ENCODE measurements around a stretch of chr6.

DNA sequence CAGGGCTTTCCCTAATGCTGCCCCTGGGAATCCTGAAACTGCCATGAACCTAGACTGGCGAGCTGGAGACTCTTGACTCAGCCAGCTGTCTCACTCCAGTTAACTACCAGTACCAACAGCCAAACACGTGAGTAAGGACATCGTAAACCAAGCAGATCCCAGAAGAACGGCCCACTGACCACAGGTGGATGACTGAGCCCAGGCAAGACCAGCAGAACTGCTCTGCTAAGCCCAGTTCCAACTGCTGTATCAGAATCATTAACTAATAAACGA, 72.9 kb upstream of the ADTRP start:
- PRO-cap: unidirectional peak, plus-strand start at position 183 of the sequence
- RAMPAGE, long total RNA, 4 experiments: no peak in any of the 4 experiments

DNA sequence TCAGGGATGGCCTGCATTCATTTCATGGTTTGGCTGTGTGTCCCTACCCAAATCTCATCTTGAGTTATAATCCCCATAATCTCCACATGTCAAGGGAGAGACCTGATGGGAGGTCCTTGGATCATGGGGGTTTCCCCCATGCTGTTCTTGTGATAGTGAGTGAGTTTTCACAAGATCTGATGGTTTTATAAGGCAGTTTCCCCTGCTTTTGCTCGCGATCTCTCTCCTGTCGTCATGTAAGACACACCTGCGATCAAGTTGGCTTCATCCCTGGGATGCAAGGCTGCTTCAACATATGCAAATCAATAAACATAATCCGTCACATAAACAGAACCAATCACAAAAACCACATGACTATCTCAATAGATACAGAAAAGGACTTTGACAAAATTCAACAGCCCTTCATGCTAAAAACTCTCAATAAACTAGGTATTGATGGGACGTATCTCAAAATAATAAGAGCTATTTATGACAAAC, 102.8 kb upstream of the ADTRP start:
- PRO-cap: no peak
- RAMPAGE, long total RNA, 4 experiments: no peak in any of the 4 experiments

DNA sequence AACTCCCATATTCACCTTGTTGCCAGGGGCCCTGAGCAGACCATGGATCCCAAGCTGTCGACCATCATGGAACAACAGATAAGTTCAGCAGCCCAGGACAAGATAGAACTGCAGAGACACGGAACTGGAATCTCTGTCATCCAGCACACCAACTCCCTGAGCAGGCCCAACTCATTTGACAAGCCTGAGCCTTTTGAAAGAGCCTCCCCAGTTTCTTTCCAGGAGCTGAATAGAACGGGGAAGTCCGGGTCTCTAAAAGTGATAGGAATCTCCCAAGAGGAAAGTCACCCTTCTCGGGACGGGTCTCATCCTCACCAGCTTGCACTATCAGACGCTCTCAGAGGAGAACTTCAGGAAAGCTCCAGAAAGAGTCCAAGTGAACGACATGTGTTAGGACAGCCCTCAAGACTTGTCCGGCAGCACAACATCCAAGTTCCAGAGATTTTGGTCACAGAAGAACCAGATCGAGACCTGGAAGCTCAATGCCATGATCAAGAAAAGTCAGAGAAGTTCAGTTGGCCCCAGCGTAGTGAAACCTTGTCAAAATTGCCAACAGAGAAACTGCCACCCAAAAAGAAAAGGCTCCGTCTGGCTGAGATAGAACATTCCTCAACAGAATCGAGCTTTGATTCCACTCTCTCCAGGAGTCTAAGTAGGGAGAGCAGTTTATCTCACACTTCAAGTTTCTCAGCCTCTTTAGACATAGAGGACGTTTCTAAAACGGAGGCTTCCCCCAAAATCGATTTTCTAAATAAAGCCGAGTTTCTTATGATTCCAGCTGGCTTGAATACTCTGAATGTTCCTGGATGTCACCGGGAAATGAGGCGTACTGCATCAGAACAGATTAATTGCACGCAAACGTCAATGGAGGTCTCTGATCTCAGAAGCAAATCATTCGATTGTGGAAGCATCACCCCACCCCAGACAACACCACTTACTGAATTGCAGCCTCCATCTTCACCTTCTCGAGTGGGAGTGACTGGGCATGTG, 111.2 kb downstream of the HIVEP1 start:
- PRO-cap: no peak
- RAMPAGE, long total RNA, 4 experiments: start-site peak on the plus strand in 1 of 4 experiments, centred at position 769 of the sequence, 23 reads per replicate

GRCh38 chr6:12233593-12233871, 56.6 kb upstream of the EDN1 start:
- PRO-cap: no peak
- RAMPAGE, long total RNA, 4 experiments: no peak in any of the 4 experiments

DNA sequence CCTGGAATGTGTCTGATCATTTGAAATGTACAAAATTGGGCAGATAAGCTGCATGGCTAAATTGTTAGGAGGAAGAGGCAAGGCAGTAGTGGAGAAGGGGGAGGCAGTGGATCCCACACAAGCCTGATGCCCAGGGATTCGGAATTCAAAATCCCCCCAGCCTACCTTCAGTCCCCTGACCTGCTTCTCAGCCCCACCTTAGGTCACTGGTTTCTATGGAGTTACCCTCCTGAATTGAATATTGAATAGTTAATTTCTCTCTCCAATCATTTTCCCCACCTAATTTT, 1.3 kb downstream of the EDN1 start:
- PRO-cap: no peak
- RAMPAGE, long total RNA, 4 experiments: no peak in any of the 4 experiments

GRCh38 chr6:12485286-12485961, 195.3 kb downstream of the EDN1 start:
- PRO-cap: no peak
- RAMPAGE, long total RNA, 4 experiments: no peak in any of the 4 experiments

- PRO-cap: no peak
- RAMPAGE, long total RNA, 4 experiments: no peak in any of the 4 experiments
These were observed 297.2 kb downstream of the PHACTR1 start for GRCh38 chr6:13013362-13014493.

DNA sequence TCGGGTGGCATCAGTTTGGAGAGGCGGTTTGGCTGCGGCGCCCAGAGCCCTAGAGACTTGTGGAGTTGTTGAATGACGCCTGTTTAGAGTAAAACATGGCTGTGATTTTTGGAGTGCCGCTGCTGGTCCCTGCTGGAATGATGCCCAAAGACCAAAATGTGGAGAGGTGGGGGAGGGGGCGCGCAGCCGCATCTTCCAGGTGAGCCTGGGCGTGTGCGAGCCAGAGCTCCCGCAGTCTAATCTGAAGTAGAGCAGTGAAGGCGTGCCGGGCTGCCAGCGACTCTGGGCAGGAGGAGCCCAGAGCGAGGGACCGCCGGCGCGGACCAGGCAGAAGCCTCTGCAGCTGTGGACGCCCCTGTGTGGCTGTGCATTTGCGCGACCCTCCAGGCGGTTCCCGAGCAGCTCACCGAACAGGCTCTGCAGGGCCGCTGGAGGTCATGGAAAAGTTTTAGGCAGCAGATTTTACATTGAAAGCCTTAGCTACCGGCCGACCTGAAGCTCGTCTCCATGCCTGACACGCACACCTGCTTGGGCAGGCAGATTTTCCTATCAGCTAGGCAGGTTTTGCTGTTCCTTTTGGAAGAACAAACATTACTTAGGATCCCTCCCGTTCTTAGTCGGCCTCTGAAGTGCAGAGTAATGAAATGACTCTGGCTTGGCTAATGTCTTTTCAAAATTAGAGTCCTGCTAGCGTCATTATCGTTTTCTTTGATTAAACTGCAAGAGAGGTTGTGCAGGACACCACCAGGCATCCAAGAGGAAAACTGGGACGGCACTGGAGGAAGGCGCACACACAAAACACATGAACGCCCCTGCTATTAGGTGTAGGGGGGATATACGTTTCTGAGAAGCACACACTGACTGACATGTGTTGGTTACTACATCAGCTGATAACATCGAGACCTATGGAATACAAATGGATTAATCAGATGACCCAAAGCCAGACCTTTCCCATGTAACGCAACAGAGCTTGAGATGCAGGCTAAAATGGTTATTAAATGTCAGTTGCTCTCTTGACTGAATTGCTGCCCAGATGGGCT, 298.3 kb downstream of the PHACTR1 start:
- PRO-cap: no peak
- RAMPAGE, long total RNA, 4 experiments: no peak in any of the 4 experiments

DNA sequence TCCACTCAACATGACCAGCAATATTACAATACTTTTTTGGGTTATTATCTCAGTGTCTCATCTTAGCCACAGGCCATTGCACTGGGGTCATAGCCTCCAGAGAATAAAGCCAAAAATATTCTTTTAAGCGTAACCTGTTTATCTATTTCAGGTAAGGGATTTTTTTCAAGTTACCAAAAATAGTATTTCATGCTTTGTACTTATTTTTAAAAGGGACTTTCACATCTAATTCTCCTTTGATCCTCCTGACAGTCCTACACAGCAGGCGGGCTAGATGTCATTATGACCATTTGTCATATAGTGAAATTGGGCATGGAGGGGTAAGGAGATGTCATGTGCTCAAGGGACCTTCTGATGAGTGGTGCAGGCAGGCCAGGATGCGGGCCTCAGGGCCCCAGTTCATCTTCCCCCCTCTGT, 69.0 kb downstream of the TBC1D7 start:
- PRO-cap: no peak
- RAMPAGE, long total RNA, 4 experiments: no peak in any of the 4 experiments

GRCh38 chr6:13261342-13262052, 66.8 kb downstream of the TBC1D7 start:
- PRO-cap: no peak
- RAMPAGE, long total RNA, 4 experiments: no peak in any of the 4 experiments

DNA sequence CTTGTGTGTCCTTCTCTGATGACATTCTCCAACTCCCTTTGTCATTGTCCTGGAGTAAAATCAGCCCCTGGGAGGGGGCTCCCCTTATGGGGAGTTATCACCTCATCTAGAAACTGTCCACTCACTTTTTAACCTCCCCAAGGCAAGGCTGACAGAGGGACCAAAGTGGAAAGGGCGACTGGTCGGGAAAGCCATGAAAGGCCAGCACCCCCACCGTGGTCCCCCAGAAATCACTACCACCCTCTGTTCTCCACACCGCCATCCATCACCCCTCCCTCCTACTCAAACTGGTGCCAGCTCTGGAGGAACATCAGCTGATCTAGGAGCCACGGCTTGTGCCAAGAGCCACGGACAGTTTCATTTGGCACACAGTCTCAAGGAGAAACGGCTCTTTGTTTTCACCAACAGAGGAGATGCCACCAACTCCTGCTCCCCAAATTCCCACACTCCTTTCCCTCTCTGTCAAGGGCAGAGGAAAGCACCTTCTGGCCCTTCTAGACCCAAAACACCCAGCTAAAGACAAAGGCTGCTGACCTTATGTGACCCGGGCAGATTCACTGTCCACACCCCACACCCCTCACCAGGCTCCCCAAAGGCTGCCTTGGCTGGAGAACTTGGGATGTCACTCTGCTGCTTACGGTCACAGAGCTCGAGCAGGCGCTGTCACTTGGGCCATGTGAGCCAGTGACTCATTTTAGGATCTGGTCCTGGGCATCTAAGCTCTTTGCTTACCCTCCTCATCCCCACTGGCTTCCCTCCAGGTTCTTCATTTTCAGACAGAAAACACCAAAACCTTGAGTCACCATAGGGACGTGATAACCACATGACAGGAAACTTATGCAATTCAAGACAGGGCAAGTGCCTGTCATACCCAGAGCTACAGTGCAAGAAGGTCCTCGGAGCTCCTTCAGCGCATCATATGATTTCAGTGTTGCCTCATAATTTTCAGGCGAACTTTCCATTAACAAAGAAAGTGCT, 25.9 kb downstream of the TBC1D7 start:
- PRO-cap: unidirectional peak, plus-strand start at position 882 of the sequence
- RAMPAGE, long total RNA, 4 experiments: start-site peak on the minus strand in 1 of 4 experiments, centred at position 529 of the sequence, 5 reads per replicate

- PRO-cap: no peak
- RAMPAGE, long total RNA, 4 experiments: no peak in any of the 4 experiments
These were observed 27.0 kb upstream of the TBC1D7 start for GRCh38 chr6:13355232-13355760.

GRCh38 chr6:13355831-13356586, 27.7 kb upstream of the TBC1D7 start:
- PRO-cap: no peak
- RAMPAGE, long total RNA, 4 experiments: no peak in any of the 4 experiments

DNA sequence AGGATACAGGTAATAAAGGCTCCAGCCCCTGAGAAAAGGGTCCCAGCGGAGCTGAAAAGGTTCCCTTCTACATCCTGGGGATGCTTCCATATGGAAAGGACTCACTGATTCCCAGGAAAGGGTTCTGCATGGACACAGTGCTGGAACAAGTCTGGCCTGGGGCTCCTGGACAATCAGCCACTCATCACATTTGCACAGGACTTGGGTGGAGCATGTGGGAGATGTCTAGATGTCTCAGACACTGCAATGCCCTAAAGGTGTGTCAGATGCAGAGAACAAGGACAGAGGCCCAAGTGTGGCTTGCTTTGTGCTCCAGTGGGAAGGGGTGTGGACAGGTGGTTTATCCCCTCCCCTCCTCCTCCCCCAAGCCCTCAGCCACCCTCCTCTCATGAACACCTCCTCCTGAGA, 53.1 kb upstream of the TBC1D7 start:
- PRO-cap: no peak
- RAMPAGE, long total RNA, 4 experiments: no peak in any of the 4 experiments

DNA sequence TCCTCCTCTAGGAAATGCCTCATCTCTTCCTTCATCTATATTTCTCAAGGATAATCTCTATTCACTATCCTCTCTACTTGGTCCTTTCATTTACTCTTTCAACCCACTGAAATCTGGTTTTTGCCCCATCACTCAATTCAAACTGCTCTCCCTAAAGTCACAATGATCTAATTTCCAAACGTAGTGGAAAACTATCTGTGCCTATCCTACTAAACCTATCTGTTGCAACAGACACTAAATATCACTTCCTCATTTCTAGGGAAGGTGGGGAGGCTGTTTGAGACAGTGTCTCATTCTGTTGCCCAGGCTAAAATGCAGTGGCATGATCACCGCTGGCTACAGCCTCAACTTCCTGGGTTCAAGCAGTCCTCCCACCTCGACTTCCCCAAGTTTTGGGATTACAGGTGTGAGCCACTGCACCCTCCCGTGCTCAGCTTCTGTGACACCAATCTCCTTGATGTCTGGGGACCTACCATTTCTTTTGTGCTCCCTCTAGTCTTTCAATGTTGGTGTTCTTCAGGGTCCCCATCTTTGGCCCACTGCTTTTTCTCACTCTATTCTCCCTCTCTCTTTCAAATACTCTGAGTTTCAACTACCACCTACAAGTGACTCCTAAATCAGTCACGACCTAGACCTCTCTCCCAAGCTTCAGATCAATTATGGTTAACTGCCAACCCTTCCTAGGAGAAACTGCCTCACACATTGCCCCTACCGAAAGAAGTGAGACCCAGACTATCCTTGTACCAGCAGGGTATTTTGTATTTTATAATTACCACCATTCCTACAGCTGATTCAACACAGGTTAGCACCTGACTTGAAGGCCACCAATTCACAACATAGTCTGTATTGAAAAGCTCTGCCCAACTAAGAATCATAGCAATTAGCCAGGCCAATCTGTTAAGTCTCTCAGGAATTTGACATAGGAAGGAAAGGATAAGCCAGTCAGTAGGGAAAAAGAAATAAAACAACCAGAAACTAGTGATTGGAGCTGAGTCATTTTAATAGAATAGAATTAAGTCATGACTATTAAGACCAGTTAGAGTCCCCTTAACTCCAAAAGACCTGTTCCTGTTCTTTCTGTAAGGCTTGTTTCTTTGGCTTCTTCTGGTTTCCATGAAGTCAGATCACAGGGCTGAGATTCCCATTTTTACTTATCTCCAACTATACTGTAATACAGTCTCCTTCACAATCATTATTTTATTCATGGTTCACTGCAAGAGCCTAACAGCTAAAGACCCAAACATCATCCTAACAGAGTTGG, 8.5 kb downstream of the RANBP9 start:
- PRO-cap: no peak
- RAMPAGE, long total RNA, 4 experiments: no peak in any of the 4 experiments

DNA sequence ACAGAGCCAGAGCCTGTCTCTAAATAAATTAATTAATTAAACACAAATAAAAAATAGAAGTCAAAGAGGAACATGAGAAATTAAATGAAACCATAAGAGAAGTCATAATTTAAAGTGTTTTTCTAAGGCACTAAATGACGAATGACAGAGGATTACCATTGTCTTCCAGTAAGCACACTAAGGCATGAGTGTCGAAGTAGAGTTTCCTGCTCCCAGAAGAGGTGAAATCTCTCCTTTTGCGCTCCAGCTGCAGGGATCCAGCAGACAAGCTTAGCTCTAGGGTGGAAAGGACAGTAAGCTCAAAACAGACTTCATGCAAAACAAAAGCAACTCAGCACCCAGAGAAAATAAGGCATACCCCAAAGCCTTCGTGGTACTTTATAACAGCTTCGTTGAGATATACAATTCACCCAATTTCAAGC, 7.6 kb downstream of the MCUR1 start:
- PRO-cap: no peak
- RAMPAGE, long total RNA, 4 experiments: start-site peak on the minus strand in 1 of 4 experiments, centred at position 240 of the sequence, 13 reads per replicate

GRCh38 chr6:13813383-13814389, 671 bp downstream of the MCUR1 start:
- PRO-cap: bidirectional peak, plus-strand start at chr6:13813810, minus-strand start at chr6:13813818; bidirectional peak, plus-strand start at chr6:13814284, minus-strand start at chr6:13814173
- RAMPAGE, long total RNA, 4 experiments: start-site peak on the plus strand in 1 of 4 experiments, at chr6:13813803-13813831 at its widest, 7 reads per replicate; start-site peak on the minus strand in 2 of 4 experiments, at chr6:13813762-13814127 at its widest, 11 to 20 reads per replicate

DNA sequence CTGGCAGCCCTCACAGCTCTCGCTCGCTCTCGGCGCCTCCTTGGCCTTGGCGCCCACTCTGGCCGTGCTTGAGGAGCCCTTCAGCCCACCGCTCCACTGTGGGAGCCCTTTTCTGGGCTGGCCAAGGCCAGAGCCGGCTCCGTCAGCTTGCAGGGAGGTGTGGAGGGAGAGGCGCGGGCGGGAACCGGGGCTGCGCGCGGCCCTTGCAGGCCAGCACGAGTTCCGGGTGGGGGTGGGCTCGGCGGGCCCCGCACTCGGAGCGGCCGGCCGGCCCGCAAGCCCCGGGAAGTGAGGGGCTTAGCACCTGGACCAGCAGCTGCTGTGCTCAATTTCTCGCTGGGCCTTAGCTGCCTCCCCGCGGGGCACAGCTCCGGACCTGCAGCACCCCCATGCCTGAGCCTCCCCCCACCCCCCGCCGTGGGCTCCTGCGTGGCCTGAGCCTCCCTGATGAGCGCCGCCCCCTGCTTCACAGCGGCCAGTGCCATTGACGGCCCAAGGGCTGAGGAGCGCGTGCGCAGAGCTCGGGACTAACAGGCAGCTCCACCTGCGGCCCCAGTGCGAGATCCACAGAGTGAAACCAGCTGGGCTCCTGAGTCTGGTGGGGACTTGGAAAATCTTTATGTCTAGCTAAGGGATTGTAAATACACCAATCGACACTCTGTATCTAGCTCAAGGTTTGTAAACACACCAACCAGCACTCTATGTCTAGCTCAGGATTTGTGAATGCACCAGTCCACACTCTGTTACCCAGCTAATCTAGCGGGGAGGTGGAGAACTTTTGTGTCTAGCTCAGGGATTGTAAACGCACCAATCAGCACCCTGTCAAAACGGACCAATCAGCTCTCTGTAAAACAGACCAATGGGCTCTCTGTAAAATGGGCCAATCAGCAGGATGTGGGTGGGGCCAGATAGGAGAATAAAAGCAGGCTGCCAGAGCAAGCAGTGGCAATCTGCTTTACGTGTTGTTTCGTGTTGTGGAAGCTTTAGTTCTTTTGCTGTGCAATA, 93.4 kb downstream of the RNF182 start:
- PRO-cap: no peak
- RAMPAGE, long total RNA, 4 experiments: no peak in any of the 4 experiments

DNA sequence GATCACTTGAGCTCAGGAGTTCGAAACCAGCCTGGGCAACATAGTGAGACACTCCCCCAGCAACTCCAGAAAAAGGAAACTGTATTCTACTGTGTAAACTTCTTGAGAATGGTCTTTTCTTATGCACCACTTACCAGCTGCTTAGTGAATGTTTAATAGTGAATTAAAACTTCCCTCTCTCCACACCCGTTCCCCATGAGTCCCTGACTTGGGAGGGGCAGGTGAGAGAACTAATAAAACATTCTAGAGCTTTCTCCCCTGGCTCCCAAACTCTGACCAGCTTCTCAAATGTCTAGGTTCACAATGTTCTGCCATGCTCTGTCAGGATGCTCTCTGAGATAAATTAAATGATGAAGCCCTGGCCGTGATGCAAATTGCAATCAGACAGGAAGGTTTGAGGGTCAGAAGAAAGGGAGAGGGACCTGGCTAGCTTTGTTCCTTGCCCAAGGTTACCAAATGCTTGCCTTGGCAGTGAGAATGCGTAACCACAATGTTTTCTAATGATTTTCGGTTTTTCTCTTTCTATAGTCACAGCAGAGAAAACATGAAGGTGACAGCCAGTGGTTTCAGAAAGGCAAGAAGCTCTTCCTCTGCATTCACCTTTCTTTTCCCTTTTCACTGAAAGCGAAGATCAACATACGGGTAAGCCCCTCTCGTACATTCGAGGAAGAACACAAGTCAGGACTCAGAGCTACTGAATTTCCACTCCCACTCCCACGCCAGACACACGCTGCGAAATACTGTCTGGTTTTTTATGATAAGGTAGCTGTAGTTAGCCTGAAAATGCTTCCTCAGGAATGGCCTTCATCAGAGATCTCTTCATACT, 7.7 kb upstream of the CD83 start:
- PRO-cap: no peak
- RAMPAGE, long total RNA, 4 experiments: no peak in any of the 4 experiments

GRCh38 chr6:14131556-14132266, 14.1 kb downstream of the CD83 start:
- PRO-cap: no peak
- RAMPAGE, long total RNA, 4 experiments: no peak in any of the 4 experiments